Mucosa of descending colon (tissue), 1 donor: ENCODE results near the gene IL17D.

- PRO-cap, result no peak
Measured at GRCh38 chr13:18297368-18297800, 884.2 kb downstream of the TUBA3C start.

GRCh38 chr13:18489844-18490311 lies 691.7 kb downstream of the TUBA3C start:
- PRO-cap, result no peak

- PRO-cap, result unidirectional peak, minus-strand start at chr13:19149890
Measured at GRCh38 chr13:19149789-19150021, 31.9 kb downstream of the TUBA3C start.

DNA sequence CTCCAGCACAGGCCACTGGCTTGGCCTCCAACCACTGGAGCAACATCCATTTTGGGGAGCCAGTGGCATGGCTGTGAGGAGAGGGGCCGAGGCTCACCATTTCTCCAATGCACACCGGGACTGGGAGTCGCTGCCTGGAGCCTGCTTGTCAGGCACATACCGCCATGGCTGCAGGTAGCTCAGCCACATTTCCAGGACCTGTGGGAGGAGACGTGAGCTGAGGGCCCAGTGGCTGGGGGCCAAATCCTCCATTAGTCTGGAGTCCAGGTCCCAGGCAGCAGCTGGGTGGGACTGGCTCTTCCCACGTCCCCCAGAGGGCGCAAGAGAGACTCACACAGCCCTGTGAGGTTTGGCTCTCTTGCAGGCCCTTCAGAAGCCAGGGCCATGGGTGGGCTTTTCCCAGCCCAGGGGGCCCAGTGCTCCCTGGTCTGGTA lies 27.6 kb downstream of the TUBA3C start:
- PRO-cap, result unidirectional peak, plus-strand start at position 209 of the sequence

DNA sequence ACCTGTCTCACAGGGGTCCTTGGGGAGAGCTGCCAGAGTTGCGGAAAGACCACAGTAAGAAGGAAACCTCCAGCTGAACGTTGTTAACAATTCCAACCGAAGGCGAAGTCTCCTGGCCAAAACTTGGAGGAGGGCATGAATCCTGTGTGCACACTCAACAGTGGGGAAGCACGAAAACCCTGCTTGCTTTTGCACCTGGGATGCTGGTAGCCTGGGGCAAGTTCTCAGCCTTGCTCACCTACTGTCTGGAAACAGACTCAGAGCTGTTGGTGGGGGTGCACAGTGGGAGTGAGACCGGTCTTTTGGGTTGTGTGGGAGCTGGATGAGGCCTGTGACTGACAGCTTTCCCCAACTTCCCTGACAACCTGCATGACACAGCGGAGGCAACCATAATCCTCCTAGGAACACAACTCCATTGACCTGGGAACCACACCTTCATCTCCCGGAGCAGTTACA lies 62.3 kb upstream of the TUBA3C start:
- PRO-cap, result no peak

- PRO-cap, result no peak
Measured at GRCh38 chr13:19714187-19714912, 68.4 kb downstream of the PSPC1 start.

DNA sequence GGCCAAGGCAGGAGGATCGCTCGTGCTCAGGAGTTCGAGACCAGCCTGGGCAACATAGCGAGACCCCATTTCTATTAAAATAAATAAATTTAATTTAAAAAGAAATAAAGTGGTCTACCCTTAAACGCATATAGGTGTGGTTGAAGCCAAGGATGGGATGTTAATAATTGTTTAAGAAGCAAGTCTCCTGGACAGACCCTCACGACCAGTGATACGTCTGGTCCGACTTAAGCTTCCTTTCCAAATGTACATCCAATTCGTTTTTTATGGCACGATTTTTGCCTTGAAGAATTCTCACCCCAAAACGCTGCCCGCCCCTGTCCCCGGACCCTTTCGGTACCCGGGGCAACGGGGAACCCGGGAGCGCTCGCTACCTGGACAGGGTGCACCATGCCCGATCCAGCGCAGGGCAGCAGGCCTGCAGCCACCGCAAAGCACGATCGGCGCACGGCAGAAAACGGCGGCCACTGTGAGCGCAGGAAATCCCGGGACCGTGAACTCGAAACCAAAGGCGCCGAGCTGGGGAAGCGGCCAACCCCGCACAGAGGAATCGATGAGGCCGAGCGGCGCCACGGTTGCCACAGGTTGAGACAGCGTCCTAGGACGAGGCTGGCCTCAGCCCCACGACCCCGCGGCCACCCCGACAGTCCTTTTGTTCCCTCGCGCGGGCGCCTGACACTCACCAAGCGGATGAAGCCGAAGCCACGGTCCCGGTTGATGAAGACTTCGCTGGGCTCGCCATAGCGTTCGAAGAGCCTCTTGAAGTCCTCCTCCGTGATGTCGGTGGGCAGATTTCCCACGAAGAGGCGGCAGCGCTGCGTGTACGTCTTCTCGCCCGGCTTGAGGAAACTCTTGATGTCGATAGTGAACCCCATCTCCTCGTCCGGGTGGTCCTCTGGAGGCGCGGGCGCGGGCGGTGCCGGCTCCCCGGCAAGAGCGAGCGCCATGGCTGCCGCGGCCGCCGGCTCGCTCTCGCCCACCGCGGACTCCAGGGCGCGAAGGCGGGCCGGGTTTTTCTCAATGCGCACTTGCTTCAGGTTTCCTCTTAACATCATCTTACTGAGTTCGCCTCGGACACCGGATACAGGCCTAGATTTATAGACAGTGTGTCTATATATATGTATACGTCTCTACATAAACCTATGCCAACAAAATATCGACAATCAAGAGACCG lies 655 bp downstream of the PSPC1 start:
- PRO-cap, result unidirectional peak, plus-strand start at position 432 of the sequence; bidirectional peak, plus-strand start at position 544 of the sequence, minus-strand start at position 549 of the sequence; bidirectional peak, plus-strand start at position 972 of the sequence, minus-strand start at position 990 of the sequence

- PRO-cap, result no peak
Measured at GRCh38 chr13:19971200-19972007, 12.9 kb downstream of the ZMYM2 start.

- PRO-cap, result no peak
Measured at GRCh38 chr13:20127163-20127496, 33.7 kb downstream of the GJA3 start.

DNA sequence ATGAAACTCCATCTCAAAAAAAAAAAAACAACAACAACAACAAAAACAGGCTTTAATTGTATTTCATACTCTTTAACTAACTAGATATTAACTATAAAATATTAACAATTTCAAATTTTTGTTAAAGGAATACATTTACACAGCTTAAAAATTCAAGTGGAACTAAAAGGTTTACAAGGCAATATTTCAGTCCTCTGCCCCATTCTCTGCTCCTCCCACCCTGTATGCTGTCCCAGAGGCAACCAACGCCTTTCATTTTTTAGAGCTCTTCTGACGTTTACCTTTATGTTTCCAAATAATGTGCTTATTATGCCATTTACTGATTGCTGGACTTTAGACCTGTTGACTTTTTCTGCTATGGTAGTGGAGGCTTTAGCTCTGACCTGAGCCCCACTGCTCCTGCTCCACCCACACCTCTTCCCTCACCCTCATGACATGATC lies 31.1 kb upstream of the GJB6 start:
- PRO-cap, result no peak

DNA sequence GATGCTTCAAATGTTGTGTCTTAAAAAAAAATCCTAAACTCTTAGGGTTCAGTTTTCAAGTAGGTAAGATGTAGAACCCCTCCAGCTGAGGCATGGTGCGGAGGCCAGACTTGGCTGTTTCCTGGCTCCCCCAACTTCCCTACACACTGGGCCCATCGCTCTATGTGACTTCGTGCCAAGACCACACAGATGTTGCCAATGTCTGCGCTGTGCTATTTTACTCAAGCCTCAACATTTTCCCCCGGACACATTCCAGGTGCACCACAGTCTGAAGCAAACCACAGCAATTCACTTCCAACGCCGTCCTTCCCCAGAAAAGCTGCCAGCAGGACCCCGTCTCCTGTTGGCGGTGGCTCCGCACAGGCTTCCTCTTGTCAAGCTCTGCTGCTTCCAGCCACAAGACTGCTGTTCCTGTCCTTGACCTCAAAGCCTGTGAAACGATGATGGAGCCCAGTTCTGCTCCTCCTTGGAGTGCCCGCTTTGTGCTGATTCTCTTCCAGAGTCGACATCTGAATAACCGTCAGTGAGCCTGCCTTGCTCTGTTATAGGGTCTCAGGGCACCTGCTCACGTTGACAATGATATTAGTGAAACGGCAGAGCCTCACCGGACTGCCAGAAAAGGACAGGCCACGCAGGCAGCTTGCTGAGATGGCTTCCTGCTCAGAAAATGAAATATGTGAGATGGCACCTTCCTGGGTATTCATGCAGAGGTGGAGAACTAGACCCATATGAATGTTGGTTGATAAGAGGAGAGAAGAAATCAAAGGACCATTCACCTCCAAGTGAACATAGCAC lies 100.6 kb downstream of the CRYL1 start:
- PRO-cap, result no peak

DNA sequence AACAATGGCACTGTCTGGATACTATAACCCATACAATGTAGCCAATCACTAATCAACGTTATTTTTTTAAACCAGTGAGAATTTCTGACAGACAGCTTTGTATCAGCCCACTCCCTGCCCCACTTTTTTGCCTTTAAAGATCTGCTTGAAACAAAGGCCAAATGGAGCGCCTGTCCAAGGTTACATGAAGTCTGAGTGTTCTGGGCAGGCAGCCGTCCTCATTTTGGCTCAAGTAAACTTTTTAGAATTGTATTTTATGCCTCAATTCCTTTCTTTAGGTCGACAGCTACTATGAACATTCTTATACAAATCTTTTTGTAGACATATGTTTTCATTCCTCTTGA lies 6.2 kb downstream of the IFT88 start:
- PRO-cap, result no peak

DNA sequence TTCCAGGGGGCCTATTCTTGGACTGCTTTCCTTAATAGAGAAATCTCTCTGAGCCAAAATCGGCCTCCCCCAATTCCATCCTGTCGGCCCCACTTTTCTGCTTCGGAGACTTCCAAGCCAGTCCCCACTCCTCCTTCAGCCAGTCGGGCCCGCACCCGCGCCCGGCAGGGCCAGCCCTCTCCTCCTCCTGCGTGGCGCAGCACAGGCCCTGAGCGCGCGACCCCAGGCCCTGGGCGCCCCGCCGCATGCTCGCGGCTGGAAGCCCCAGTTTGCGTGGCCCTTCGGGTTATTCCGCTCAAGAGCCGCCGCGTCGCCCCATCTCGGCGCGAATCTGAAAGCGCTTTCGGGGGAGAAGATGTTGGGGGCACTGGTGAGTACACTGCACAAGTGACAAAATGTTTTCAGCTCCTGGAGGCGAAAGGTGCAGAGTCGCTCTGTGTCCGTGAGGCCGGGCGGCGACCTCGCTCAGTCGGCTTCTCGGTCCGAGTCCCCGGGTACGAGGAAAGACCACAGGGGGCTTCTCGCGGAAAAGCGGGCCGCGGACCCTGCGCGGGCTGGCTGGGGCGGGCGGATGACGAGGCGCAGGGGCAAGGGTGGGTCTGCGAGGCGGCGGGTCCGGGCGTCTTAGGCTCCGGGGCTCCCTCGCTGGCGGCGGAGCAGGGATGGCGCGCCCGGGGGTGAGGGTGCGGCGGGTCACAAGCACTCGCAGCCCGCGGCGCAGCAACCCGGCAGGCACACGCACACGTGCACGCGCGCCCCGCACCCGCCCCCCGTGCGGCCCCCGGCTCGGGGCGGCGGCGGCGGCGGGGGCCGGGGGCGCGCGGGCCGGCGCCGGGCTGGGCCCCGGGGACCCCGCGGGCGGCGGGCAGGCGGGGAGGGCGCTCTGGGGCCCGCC lies at the start of gene IL17D:
Gene IL17D, plus strand, starts transcription at position 749 of the 895 bp plus-strand sequence.
- PRO-cap, result no peak

DNA sequence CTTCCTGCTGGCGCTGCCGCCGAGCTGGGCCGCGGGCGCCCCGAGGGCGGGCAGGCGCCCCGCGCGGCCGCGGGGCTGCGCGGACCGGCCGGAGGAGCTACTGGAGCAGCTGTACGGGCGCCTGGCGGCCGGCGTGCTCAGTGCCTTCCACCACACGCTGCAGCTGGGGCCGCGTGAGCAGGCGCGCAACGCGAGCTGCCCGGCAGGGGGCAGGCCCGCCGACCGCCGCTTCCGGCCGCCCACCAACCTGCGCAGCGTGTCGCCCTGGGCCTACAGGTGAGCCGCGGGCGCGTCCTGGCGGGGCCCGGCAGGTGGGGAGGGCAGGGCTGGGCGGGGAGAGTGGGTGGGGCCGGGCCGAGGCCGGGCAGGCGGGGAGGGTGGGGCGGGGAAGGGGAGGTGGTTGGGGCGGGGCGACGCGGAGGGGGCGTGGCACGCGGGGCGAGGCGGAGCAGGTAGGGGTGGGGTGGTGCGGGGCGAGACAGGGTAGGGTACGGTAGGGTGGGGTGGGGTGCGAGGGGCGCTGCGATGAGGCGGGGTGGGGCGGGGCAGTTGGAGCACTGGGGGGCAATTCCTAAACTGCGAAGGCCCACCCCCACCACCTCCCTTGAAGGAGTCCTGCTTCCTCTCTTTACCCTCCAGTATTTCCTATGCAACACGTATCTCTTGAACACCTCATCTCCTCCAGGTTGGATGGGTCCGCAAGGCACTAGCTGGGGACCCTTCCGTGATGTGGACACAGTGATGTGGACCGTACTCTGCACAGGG lies 699 bp downstream of the IL17D start:
- PRO-cap, result unidirectional peak, minus-strand start at position 139 of the sequence

GRCh38 chr13:21326800-21327777 lies 132.0 kb downstream of the ZDHHC20 start:
- PRO-cap, result no peak

DNA sequence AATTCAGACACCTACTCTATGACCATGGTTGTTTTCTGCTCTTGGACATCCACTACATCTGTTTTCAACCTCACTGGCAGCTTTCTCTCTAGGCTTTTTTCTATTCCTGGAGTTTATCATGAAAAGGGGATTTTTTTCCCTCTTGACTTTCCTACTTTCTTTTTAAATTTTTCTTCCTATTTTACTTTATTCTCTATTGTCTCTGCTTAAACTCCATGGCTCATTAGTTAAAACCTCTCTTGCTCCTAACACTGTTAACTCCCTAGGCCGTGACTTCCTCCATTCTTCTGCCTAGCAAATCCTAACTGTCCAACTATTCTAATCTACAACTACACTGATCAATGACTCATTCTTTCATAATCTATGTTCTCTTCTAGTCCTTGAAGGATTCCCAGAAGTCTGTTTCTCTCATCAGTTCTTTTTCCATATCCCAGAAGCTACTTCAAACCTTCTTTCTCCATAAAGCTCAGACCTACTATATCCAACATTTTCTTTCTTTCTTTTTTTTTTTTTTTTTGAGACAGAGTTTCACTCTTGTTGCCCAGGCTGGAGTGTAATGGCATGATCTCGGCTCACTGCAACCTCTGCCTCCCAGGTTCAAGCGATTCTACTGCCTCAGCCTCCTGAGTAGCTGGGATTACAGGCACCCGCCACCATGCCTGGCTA lies 66.9 kb downstream of the MICU2 start:
- PRO-cap, result no peak

- PRO-cap, result no peak
Measured at GRCh38 chr13:21537849-21538759, 65.9 kb downstream of the MICU2 start.

DNA sequence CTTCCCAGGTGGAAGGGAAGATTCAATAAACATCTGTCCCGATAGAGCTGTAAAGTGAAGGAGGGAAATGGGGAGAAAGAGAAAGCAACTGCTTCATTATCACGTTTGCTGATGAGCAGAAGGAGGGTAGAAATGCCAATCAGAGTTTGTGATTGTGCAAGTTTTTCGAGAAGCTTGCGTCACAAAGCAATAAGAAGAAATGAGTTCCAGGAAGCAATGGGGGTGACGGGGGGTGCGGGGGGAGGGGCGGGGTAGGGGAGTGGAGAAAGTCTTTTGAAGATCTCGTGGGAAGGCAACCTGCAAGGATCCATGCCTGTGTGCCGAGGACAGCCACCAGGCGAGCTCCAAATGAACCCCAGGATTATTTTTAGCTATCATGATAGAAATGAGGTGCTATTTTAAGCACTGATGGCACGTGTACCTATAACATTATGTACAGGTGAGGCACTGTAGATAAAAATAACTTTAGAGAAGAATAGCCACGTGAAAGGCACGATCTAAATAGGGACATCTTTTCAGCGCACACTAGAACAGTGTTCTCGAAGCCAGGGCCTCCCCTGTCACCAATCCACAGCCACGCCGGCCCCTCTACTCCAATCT lies 224.3 kb downstream of the FGF9 start:
- PRO-cap, result bidirectional peak, plus-strand start at position 276 of the sequence, minus-strand start at position 107 of the sequence

DNA sequence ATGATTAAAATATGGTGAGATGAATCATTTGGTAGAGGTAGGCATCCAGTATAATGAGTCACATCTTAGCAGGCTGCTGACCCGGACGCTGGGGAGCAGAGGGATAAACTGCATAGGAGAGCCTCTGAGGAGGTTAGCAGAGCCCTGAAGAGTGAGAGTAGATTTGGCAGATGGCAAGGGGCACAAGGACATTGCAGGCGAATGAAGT lies 293.8 kb downstream of the FGF9 start:
- PRO-cap, result unidirectional peak, minus-strand start at position 89 of the sequence

DNA sequence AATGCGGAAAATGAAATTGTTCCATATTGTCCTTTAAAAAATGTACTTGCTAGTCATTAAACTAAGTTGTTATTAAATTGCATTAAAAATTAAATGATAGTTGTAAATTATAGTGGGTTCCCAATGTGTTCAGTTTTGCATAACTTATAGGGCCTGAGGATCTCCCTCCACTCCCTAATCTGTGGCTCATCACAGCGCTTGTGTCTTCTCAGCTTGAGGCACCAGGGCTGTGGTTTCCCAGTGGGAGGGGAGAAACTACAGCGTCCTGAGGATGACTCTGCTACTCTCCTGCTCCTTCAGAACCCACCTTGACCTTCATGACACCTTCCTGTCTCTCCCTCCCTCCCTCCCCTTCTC lies 1.3 kb downstream of the SGCG start:
- PRO-cap, result no peak